Mesenchymal stem cell of Wharton's jelly (primary cell): ENCODE results near the gene AP1S1.

GRCh38 chr7:101153925-101154859 is at the start of gene AP1S1:
TSS of gene AP1S1 (plus strand) at chr7:101154476.
- CAGE, long polyA plus RNA = start-site peak on the plus strand at chr7:101154396-101154485, 96 and 79 reads in 2 replicates

DNA sequence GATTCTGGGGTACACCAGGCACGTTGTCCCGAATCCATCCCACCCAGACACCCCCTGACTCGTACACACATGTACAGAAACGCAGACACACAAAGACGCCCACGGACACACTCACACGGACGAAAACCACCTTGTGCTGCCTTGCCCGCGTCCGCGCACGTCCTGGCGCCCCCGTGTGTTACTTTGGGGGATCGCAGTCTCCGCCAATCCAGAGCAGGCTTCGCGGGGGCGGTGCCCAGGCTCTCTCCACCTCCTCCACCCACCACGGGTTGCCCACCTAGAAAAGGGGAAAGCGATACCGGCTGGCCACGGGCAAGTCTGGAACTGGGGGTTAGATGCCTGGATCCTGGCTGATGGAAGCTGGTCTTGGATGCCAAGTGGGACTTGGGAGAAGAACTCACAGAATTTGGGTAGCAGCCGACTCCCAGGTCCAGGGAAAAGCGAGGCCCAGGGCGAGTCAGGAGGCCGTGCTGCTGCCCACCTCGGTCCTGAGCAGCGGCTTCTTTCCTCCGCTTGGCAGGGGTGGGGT is 4.5 kb upstream of the VGF start:
- CAGE, long polyA plus RNA = no peak

- CAGE, long polyA plus RNA = no peak
Measured at GRCh38 chr7:101200380-101200785, 453 bp downstream of the MOGAT3 start.

DNA sequence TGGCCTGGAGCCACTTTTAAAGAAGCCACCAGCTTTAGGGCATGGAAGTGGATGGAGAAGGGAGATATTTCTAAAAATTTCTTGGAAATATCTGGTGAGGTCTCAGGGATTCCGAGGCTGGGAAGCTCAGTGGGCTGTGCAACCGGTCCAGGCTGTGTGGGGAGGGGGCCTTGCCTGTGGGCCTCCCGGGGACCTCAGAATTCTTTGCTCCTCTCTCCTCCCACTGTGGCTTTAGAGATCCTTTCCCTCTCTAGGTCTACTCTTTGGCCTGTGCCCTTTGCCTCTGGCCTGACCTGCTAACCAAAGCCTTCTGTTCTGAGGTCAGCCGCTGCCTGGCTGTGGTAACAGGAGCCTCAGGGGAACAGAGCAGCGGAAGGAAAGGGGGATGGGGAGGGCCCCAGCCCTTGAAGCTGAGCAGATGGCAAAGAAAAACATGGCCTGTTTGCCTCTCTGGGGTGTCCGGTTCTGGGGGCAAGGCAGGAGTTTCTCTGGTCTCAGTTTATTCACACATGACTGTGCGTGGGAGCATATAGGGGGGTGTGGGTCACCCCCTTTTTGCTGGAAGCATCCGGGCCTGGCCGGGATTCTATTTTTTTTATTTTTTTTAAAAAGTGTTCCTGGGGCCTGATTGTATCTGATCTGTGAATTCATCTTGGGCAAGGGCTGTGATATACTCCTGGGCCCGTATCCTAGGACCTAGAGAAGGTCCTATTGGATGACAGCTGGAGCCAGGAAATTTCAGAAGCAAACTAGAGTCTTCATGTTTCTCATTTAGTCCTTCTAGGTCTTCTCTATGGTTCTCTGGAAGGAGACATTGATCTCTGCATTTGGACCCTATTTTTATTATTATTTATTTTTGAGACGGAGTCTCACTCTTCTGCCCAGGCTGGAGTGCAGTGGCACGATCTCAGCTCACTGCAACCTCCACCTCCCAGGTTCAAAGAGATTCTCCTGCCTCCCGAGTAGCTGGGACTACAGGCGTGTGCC is 28.3 kb downstream of the COL26A1 start:
- CAGE, long polyA plus RNA = no peak

DNA sequence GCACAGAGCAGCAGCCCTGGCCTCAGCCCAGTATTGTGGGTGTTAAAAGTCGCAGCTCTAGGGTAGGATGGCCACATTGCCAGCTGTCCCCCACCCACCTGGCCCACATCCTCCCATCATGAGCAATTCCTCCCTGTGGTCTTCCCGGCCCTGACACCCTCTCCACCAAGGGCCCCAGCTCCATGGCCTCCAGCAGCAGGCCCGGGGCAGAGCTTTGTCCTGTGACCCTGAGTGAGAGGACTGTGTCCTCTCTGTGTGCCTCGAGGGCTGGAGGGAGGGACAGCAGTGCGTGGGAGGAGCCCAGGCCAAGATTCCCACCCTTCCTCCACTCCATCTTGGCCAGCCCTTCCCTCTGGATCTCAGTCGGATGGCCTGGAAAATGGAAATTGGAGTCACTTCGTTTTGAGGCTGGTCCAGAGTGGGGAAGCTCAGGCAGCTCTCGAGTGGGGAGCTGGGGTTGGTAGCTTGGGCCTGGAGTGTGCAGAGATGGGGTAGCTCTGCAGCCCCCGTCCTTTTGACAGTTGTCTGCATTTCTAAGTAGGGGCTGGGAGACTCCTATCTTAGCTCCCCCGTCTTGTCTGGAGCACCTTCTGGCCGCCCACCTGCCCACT is 93.6 kb downstream of the MYL10 start:
- CAGE, long polyA plus RNA = no peak

- CAGE, long polyA plus RNA = no peak
Measured at GRCh38 chr7:101598197-101598915, 30.7 kb downstream of the MYL10 start.

DNA sequence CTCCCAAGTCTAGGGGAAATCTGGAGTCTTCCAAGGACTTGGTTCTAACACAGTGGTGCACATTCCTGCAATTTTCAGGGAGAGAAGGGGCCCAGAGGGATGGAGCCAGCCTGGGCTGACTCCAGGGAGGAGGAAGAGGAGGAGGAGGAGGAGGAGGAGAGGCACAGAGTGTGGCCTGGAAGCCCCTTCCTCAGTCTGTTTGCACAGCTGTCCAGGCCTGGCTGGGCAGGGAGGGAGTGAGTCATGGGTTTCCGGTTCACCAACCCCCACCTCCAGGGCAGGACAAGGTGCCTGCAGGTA is 77.7 kb upstream of the CUX1 start:
- CAGE, long polyA plus RNA = no peak

- CAGE, long polyA plus RNA = no peak
Measured at GRCh38 chr7:101740961-101741720, 76.3 kb upstream of the CUX1 start.

GRCh38 chr7:101816550-101816836 is 933 bp upstream of the CUX1 start:
- CAGE, long polyA plus RNA = no peak

GRCh38 chr7:101832096-101832501 is 14.7 kb downstream of the CUX1 start:
- CAGE, long polyA plus RNA = no peak

DNA sequence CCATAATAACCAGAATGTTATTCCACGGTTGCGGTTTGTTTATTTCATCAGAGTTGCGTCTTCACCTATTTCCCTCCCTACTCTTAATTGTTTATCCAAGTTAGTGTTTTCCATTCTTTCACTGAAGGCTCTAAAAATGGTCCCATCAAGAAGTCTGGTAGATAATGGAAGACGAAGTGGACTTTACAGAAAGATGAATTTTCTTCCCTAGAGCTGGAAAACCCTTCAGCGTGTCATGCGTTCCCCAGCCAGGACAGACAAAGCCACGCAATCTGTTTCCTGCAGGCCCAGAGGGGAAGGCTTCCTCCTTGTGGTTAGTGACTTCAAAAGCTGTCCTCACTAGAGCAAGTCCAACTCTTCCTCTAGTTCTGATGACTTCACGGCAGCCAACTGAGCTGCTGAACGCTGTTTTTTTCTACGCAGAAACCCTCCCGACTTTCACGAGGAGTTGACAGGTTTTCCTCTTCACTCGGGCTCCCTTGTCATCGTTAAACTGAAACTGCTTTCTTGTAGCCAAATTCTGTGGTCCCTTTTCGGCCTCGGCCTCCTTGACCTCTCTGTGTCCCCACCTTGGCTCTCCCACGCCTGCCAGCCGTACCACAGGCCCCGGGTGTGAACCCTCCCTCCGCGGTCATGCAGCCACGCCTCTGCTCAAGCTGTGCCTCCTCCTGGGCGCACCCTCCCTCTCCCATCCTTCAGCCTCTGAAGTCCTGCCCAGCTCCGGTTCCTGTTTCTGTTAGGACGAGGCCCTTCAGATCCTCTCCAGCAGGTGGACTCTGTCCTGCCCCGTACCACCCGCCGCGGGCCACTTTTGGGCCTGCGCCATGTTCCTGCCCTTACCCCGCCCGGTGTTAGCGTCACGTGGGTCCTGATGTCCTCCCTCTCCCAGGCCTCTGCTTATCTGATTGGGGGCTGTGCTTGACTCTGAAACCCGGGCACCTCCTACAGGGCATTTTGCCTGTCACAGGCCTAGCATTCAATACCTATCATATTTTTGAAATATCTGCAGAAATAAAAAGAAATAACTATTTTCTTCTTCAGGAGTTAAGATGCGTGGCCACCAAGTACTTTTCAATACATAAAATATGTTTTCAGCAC is 39.2 kb downstream of the CUX1 start:
- CAGE, long polyA plus RNA = no peak

DNA sequence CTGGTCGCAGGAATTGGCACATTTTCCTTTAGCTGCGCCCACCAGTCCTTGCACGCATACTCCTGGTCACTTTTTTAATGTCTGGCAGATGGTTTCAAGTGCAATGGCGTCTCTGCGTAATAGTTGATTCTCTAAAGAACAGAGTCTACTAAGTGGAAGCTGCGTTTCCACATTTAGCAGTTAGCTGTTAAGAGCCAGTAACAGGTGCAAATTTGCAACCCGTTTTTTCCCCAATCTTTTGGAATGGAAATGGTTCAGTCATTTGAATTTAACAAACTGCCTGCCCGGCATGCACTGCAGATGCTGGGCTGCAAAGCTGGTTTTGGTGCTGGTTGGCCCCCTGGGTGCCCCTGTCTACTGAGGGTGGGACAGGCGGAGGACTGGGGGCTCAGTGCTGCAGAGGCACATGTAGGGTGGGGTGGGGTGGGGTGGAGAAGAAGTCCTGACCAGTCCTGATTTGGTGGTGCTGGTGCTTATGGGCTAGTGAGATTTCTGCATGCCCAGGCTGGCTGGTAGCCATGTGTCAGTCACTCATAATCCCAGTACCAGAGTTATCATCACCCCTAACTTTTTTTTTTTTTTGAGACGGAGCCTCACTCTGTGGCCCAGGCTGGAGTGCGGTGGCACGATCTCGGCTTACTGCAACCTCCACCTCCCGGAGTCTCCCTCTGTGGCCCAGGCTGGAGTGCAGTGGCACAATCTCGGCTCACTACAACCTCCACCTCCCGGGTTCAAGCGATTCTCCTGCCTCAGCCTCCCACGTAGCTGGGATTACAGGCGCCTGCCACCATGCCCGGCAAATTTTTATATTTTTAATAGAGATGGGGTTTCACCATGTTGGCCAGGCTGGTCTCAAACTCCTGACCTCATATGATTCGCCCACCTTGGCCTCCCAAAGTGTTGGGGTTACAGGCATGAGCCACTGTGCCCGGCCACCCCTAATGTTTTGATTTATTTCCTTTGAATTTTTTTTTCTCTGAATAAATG is 44.1 kb downstream of the CUX1 start:
- CAGE, long polyA plus RNA = no peak

DNA sequence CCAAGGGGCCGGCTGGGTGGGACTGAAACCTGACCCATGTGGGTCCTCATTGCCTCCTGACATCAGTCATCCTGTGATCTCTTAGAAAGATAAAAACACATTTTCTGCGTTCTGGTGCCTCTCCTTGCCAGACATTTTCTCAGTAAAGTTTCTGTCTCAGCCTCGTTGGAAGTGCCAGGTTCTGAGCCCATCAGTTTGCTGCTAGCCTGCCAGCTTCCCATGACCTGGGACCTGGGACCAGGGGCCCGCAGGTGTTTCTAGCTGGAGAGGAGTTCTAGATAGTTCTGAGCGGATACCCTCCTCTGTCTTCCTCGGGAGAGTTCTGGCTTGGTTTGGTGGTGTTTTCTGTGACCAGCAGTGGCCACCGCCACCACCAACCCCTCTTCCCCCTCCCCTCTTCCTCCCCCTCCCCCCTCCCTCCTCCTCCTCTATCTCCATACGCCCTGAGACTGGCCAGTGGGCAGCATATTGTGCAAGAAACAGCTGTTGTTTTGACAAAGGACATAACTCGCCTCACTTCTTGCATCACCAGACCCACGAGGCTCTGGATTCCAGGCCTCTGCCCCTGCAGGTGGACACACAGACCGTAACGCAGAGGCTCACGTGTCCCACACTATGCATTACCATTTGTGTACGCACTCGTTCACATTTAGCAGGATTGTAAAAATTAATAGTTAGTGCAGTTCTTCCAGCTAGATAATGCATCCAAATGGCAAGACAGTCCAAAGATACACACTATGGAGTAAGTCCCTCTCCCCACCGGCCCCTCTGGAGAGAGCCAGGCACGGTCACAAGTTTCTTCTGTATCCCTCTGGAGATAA is 94.6 kb downstream of the CUX1 start:
- CAGE, long polyA plus RNA = no peak

DNA sequence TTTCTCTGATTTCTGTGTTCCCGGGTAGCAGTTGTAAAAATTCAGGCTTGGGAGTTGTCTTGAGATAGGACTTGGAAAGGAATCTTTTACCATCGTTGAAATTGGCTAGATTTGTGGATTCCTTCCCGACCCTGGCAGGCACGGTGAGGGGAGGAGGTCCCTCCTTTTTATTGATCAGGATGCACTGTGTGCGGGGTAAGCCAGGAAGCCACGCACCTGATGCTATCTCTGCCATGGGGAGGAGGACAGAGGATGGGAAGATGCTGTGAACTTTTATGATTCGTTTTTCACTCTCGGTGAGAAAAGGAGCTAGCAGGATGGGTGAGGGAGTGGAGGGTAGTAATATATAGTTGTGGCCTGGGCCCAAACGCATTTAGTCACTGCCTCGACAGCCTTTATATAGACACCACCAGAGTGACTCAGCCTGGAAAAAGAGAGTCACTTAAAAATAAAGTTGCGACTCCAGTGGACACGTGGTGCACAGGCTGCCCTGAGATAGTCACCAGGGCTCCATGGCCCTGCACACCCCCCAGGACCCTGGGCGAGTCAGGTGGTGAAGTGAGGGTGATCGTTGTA is 106.6 kb downstream of the CUX1 start:
- CAGE, long polyA plus RNA = no peak

DNA sequence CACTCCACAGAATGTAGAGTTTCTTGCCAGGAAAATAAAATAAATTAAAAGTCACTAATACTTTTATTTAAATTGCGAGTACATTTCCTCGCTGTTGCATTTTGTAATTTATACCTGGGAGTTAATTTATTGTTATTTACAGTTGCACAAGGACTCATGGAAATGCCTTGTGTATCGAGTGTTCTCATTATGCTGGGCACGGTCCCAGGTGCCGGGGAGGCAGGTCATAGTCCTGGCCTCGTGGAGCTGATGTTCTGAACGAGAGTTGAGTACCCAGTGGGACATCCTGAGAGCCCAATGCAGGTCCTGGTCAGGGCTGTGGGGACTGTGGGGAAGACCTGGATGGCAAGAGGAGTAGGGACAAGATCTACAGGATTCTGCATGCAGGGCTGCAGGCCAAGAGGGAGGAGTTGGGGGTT is 127.9 kb downstream of the CUX1 start:
- CAGE, long polyA plus RNA = no peak

- CAGE, long polyA plus RNA = no peak
Measured at GRCh38 chr7:101972746-101973706, 155.6 kb downstream of the CUX1 start.

- CAGE, long polyA plus RNA = no peak
Measured at GRCh38 chr7:102197016-102197575, 89.6 kb upstream of the SH2B2 start.

DNA sequence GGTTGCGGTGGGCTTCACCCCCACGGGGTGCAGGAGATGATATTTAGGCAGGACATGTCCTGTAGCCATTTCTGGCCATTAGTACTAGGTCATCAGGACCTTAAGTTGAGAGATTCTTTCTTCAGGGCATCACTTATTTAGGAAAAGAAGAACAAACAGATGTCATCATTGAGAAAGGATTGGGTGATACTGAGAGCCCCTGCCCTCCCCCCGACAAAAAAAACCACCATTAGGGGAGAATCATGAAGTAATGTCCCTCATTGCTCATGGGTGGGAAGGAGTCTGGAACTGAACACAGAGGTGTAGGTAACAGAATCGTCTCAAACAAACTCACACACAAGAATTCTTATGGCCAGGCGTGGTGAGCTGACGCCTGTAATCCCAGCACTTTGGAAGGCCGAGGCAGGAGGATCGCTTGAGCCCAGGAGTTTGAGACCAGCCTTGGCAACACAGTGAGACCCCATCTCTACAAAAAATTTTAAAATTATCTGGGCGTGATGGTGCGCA is 6.3 kb upstream of the ORAI2 start:
- CAGE, long polyA plus RNA = no peak

- CAGE, long polyA plus RNA = no peak
Measured at GRCh38 chr7:102448806-102449241, 15.4 kb downstream of the ORAI2 start.

GRCh38 chr7:102883073-102883513 is 29.7 kb upstream of the LRRC17 start:
- CAGE, long polyA plus RNA = no peak